Uterus (tissue), 7 donors: ENCODE measurements around the genes GLG1 and CFDP1.

GRCh38 chr16:73058034-73058788 lies 10.3 kb upstream of the ZFHX3 start:
- PRO-cap, 4 experiments, result peak in 4 of 4 experiments; most common plus-strand start chr16:73058061 (in 4); most common minus-strand start chr16:73058284 (in 2)
- RAMPAGE, long total RNA, 2 experiments, result no peak in any of the 2 experiments
- RRBS, result 2% methylated on average over 18 of the region's 127 CpGs

DNA sequence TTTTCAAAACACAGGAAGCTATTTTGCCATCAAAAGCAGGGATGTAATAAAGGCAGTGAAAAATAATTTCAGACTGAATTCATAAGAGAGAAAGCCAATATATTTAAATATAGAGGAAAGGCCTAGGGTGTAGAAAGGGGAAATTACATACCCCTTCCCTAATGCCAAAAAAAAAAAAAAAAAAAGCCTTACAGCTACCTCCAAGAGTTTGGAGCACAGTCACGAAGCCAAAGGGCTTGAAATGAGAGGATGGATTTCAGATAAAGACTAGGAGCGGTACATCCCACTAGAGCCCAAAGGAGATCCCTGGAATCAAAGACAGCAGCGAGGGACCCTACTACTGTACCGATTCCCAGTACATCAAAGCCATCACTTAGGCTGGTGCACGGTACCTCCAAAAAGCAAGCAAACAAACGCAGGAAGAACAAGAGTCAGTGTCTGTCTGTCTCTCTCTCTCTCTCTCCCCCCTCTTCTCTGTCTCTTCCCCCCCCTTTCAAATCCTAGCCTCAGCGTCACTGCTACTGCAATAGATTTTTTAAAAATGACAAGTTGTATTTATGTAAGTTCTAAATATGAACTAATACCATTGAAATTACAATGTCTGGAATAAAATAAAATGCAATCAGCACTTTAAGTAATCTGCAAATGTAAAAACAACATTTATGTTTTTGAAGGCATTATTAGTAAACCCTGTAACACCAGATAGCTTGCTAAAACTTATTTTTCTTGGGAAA lies 12.3 kb upstream of the ZFHX3 start:
- PRO-cap, 4 experiments, result peak in 2 of 4 experiments; most common minus-strand start position 476 of the sequence (in 2)
- RAMPAGE, long total RNA, 2 experiments, result no peak in any of the 2 experiments
- RRBS, result no CpG with 5 or more reads among the region's 7 CpGs

- PRO-cap, 4 experiments, result no peak in any of the 4 experiments
- RAMPAGE, long total RNA, 2 experiments, result no peak in any of the 2 experiments
- RRBS, result no CpG with 5 or more reads among the region's 5 CpGs
These were observed 14.6 kb upstream of the ZFHX3 start for GRCh38 chr16:73062597-73062878.

DNA sequence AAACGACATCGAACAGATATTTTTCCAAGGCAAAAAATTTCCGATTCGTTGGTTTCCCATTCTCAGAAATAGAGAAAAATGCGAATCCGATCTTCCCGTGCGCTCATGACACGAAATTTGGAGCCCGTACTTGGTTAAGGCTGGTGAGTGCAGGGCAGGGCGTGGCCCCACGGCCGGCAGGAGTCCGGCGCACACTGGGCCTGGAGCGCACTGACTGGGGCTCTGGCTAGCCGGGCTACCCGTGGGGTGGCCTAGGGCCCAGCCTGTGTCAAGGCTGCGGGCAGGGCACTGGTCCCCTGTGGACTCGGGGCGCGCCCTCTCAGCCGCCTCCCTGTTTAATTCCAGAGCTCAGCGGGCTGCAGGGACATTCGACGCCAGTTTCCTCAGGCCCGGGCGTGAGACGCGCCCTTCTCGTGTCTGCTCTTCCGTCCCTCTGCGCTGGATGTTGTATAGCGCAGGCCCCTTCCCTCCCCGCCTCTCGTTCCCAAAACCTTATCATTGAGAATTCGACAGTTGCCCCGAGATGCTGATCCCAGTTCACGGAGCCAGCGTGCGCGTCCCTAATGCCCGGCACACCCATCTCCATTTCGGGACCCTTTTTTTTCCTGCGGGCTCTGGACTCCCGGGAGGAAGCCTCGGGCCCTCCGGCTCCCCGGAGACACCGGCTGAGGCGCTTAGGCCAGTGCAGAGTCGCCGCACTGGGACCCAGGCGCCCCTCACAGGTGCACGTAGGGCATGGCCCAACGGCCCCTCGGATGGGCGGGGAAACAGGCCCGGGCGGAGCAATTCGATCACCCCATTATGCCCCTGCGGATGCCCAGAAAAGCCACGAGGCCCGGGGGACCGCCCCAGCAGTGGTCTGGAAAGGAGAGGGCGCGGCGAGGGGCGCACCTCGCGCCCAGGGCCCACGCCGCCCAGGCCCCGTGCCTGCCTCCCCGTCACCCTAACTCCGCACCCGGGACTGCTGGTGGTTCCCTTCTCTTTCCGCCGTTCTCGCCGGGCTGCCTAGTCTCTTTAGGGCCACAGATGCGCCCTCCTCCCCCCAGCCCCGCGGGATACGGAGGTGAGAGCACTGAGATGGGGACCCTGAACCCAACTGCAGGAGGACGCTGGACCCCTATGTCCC lies 18.3 kb upstream of the ZFHX3 start:
- PRO-cap, 4 experiments, result peak in 4 of 4 experiments; most common plus-strand start position 172 of the sequence (in 4); most common minus-strand start position 437 of the sequence (in 4)
- RAMPAGE, long total RNA, 2 experiments, result no peak in any of the 2 experiments
- RRBS, result 16% methylated on average over 24 of the region's 86 CpGs

- PRO-cap, 4 experiments, result no peak in any of the 4 experiments
- RAMPAGE, long total RNA, 2 experiments, result no peak in any of the 2 experiments
- RRBS, result no CpG with 5 or more reads among the region's 22 CpGs
These were observed 44.6 kb upstream of the ZFHX3 start for GRCh38 chr16:73092328-73093031.

- PRO-cap, 4 experiments, result no peak in any of the 4 experiments
- RAMPAGE, long total RNA, 2 experiments, result no peak in any of the 2 experiments
- RRBS, result no CpG with 5 or more reads among the region's 4 CpGs
These were observed 109.9 kb upstream of the ZFHX3 start for GRCh38 chr16:73157812-73158312.

DNA sequence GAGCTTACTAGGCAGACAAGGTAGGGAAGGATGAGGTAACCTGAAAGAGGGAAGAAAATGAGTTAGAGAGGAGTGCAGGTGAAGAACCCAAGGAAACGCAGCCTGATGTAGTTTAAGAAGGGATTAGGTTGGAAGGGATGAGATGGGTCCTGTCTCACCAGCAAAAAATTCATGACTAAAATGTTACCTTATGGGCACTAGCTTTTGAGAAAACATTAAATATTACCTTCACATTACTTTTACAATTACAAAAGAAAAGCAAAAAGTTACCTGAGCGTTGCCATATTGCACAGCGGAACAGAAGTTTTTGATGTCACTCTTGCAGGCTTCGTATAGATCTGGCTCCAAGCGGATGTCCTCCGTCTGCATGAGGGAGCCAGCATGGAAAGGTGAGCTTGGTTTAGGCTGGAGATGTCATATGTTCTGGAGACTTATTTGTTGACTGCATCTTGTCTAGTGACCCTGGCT lies 46.2 kb upstream of the CLEC18B start:
- PRO-cap, 4 experiments, result no peak in any of the 4 experiments
- RAMPAGE, long total RNA, 2 experiments, result no peak in any of the 2 experiments
- RRBS, result no CpG with 5 or more reads among the region's 6 CpGs

GRCh38 chr16:74503282-74503778 lies 82.1 kb upstream of the CLEC18B start:
- PRO-cap, 4 experiments, result no peak in any of the 4 experiments
- RAMPAGE, long total RNA, 2 experiments, result no peak in any of the 2 experiments
- RRBS, result no CpG with 5 or more reads among the region's 6 CpGs

DNA sequence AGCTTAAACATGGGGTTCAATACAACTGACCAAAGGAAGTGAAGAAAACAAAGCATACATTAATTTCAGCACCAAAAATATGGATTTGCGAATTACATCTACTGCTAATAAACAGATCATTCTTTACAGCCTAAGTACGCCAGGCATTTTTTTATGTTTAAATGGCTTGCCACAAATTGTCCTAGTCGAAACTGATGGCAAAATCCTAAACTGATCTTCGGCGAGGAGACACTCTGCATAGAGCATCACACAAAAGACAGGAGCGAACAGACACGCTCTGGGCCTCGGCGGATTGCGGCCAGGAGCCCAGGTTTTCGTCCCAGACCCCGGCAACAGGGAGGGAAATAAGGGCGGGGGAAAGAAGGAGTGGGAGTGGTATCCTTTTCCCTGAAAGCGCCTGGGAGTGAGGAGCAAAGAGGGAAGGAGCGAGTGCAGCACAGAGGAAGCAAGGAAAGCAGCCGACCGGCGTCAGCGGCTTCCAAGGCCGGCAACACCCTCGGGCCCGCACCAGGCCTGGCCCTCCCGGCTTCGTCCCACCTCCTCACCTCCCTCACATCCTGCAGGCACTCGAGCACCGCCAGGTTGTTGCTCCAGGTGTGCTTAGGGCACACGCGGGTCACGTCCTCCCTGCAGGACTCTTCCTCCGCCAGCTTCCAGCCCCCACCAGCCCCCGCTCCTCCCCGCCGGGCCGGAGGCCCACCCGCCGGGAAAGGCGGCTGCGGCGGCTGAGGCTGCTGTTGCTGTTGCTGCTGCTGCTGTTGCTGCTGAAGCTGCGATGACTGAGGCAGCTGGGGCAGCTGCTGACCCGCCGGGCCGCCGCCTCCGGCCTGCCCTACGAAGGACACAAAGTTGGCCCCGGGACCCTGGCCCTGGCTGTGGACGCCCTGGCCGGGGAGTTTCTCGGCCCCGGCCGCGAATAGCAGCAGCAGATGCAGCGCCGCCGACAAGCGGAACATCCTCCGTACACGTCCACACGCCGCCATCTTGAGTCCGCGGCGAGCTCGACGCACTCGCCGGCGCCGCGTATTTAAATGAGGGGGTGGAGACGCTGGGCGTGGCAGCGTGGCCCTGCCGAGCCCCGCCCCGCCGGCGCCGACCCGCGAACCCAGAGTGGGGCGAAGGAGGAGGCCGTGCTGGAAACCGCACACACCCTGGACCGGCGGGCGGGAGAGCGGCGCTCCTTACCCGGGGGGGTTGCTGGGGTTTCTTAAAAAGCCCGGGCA lies at the start of gene GLG1:
TSS of gene GLG1 (minus strand) at position 1,003 of the 1,223 bp plus-strand sequence.
- PRO-cap, 4 experiments, result peak in 4 of 4 experiments; most common plus-strand start position 580 of the sequence (in 2); most common minus-strand start position 986 of the sequence (in 4)
- RAMPAGE, long total RNA, 2 experiments, result start-site peak on the minus strand in 2 of 2 experiments, centred at positions 990 to 997 of the sequence, 344 to 533 reads per replicate
- RRBS, result 1% methylated on average over 42 of the region's 92 CpGs

DNA sequence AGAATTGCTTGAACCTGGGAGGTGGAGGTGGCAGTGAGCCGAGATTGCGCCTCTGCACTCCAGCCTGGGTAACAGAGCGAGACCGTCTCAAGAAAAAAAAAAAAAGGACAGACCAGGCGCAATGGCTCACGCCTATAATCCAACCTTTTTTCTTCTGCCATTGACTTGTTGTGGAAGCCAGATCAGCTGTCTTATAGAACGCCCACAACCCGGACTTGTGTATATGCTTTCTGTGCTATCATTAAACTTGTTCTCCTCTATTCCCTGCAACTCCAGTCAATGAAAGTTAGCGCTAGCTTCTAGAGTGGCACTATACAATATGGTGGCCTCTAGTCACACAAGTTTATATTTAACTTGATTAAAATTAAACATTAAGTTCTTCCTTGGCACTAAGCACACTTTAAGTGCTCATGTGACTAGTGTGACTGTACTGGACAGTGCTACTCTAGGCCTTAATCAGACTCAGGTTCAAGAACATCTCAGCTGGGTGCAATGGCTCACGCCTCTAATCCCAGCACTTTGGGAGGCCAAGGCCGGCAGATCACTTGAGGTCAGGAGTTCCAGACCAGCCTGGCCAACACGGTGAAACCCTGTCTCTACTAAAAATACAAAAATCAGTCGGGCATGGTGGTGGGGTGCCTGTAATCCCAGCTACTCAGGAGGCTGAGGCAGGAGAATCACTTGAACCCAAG lies 18.7 kb upstream of the GLG1 start:
- PRO-cap, 4 experiments, result no peak in any of the 4 experiments
- RAMPAGE, long total RNA, 2 experiments, result no peak in any of the 2 experiments
- RRBS, result no CpG with 5 or more reads among the region's 13 CpGs

DNA sequence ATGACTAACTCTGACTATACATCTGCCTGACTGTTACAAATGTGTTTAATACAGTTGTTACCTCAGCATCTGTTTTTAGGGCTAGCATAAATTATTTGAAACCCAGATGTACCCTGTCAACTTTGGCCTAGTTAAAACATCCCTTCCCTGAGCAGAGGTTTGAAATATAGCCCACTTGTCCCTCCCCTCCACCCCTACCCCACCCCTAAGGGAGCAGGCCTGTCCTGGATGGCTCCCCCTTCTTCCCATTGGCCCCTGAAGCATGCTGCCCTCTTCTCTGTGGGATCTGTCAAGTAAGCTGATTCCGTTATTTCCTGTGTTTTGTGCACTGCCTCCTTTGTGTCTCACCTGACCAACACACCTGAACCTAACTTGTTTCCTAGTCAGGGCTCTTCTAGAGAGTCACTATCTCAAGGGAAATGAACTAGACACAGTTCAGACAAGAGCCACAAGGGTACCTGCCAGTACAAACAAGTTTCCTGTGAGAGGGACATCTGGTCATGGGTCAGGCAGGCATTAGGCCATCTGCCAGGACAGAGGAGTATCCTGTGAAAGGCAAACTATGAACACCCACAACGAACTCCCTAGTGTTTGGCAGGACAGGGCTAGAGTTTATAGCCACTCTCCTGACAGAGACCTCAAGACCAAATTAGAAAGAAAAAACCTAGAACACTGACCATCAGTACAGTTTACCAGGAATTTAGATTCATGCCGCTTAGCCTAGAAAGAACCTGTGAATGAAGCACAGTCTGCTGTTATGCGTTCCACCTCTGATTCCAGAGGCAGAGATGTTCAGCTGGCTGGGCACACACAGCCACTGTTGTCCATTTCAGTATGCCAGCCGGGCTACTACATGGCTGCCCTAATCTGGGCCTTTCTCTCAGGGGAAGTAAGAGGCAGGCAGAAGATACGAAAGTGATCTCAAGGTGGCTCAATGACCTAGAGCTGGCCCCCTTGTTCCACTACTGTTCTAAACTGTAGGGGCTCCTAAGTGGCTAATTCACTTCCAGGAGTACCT lies 20.6 kb upstream of the GLG1 start:
- PRO-cap, 4 experiments, result no peak in any of the 4 experiments
- RAMPAGE, long total RNA, 2 experiments, result no peak in any of the 2 experiments
- RRBS, result no CpG with 5 or more reads among the region's 6 CpGs

DNA sequence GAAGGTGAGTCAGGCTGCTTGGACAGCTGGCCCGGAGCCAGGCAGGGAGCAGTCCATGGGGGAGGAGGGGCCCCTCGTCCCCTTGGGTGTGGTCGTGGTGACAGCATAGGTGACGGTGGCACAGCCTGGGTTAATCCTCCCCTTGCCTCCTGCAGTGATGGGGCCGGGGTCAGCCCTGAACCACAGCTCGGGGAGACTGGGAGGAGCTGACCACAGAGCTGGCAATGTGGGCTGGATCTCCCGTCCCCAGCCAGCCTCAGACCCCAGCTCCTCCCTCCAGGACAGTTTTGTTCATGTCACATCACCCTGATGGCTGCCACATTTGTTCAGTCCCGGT lies 36.4 kb downstream of the FA2H start:
- PRO-cap, 4 experiments, result no peak in any of the 4 experiments
- RAMPAGE, long total RNA, 2 experiments, result no peak in any of the 2 experiments
- RRBS, result 100% methylated on average over 1 of the region's 8 CpGs

- PRO-cap, 4 experiments, result no peak in any of the 4 experiments
- RAMPAGE, long total RNA, 2 experiments, result no peak in any of the 2 experiments
- RRBS, result no CpG with 5 or more reads among the region's 7 CpGs
These were observed 1.1 kb downstream of the FA2H start for GRCh38 chr16:74773445-74774033.

DNA sequence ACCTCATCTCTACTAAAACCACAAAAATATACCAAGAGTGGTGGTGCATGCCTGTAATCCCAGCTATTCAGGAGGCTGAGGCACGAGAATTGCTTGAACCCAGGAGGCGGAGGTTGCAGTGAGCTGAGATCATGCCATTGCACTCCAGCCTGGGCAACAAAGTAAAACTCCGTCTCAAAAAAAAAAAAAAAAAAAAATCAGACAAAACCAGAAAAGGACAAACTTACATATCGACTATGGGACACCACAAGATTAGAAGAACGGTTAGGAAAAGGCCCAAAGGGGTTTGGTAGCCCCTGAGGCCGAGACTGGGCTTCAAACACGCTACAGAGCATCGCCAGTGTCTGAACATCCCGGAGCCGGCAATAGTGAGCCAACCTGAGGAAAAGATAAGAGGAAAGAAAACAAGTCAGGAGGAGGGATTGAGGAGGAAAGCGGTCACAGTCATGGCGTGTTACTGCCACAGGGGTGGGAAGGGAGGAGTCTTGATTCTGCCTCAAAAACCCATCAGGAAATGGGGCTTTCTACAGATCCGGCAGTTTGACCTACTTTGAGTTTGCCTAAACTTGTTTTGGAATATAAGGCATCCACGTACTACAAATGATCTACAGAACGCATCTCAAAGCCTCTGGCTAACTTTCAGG lies 96.9 kb downstream of the WDR59 start:
- PRO-cap, 4 experiments, result no peak in any of the 4 experiments
- RAMPAGE, long total RNA, 2 experiments, result start-site peak on the minus strand in 1 of 2 experiments, centred at position 296 of the sequence, 11 reads per replicate
- RRBS, result no CpG with 5 or more reads among the region's 15 CpGs

- PRO-cap, 4 experiments, result no peak in any of the 4 experiments
- RAMPAGE, long total RNA, 2 experiments, result no peak in any of the 2 experiments
- RRBS, result no CpG with 5 or more reads among the region's 5 CpGs
These were observed 970 bp downstream of the CTRB1 start for GRCh38 chr16:75219766-75220150.

GRCh38 chr16:75252414-75253754 lies 1.5 kb upstream of the BCAR1 start:
- PRO-cap, 4 experiments, result peak in 3 of 4 experiments; most common plus-strand start chr16:75253127 (in 3); most common minus-strand start chr16:75252956 (in 1)
- RAMPAGE, long total RNA, 2 experiments, result no peak in any of the 2 experiments
- RRBS, result no CpG with 5 or more reads among the region's 21 CpGs

GRCh38 chr16:75293409-75294124 lies 42.1 kb upstream of the BCAR1 start:
- PRO-cap, 4 experiments, result peak in 2 of 4 experiments; most common plus-strand start chr16:75293962 (in 2)
- RAMPAGE, long total RNA, 2 experiments, result no peak in any of the 2 experiments
- RRBS, result no CpG with 5 or more reads among the region's 13 CpGs

- PRO-cap, 4 experiments, result no peak in any of the 4 experiments
- RAMPAGE, long total RNA, 2 experiments, result no peak in any of the 2 experiments
- RRBS, result no CpG with 5 or more reads among the region's 3 CpGs
These were observed 52.3 kb downstream of the CFDP1 start for GRCh38 chr16:75380841-75381559.

DNA sequence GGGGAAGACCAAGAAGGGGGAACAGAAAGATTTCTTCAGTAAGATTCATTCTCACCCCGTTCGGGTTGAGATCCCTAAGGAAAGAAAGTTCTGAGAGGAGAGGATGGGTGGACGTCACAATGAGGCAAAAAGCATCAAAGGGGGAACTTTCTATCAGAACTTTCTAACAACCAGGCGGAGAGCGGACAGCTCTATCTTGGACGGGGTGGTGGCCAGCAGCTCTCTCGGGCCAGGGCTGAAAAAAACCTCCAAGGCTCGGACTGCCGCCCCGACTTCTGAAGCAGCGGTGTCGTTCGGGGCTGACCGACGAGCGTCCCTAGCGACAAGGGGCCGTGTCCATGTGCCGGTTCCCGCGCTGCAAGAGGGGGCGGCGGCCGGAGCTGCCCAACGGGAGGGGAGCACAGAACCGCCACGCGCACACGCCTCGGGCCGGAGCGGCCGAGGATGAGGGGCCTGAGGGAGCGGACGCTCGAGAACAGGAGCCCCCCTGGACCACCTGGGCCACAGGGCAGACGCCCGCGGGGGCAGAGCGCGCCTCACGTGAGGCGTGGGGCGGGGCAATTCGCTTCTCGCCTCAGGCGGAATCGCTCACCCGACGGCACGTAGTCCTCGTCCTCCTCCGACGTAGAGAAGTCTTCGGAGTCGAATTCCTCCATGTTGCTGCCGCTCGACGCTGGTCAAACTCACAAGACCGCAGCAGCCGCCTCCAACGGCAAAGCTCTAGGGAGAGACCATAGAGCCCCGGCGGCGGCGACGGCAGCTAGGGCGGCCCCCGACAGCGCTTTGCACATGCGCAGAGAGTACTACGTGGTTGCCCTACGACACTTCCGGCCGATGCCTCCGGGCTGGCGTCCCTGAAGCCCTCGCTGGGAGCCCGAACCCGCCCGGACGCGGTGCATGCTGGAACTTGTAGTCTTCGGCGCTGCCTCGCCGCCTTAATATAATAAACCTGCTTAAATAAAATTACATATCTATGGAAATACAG lies at the start of gene CFDP1:
TSS of gene CFDP1 (minus strand) at position 807 of the 985 bp plus-strand sequence.
- PRO-cap, 4 experiments, result peak in 4 of 4 experiments; most common plus-strand start position 428 of the sequence (in 3); most common minus-strand start position 785 of the sequence (in 4)
- RAMPAGE, long total RNA, 2 experiments, result start-site peak on the minus strand in 2 of 2 experiments, centred at positions 713 to 748 of the sequence, 610 to 1,560 reads per replicate
- RRBS, result 2% methylated on average over 24 of the region's 87 CpGs

- PRO-cap, 4 experiments, result no peak in any of the 4 experiments
- RAMPAGE, long total RNA, 2 experiments, result no peak in any of the 2 experiments
- RRBS, result no CpG with 5 or more reads among the region's 3 CpGs
These were observed 1.6 kb downstream of the TMEM170A start for GRCh38 chr16:75462848-75463290.